SUDHL5 (cell line): Measurements from ENCODE around the gene VSTM2L.

DNA sequence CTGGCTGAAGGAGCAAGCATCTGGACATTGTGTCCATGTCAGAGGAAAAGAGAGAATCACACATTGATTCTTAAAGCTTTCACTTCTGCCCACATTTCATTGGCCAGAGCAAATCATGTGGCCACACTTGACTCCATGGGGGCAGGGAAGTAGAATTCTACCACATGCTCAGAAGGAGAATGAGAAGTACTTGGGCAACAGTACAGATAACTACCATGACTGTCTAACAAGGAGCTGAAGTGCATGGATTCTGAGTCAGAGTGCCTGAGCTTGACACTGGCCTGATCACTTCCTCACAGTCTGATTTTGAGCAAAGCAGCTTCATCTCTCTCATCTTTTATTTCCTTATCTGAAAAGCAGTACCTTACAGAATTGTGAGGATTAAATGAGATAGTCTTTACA lies 38.5 kb downstream of the GHRH start:
- PRO-cap: no peak

GRCh38 chr20:37276888-37277576 lies 12.4 kb upstream of the MANBAL start:
- PRO-cap: no peak

- PRO-cap: no peak
These were observed 20.6 kb downstream of the MANBAL start for GRCh38 chr20:37309889-37310619.

DNA sequence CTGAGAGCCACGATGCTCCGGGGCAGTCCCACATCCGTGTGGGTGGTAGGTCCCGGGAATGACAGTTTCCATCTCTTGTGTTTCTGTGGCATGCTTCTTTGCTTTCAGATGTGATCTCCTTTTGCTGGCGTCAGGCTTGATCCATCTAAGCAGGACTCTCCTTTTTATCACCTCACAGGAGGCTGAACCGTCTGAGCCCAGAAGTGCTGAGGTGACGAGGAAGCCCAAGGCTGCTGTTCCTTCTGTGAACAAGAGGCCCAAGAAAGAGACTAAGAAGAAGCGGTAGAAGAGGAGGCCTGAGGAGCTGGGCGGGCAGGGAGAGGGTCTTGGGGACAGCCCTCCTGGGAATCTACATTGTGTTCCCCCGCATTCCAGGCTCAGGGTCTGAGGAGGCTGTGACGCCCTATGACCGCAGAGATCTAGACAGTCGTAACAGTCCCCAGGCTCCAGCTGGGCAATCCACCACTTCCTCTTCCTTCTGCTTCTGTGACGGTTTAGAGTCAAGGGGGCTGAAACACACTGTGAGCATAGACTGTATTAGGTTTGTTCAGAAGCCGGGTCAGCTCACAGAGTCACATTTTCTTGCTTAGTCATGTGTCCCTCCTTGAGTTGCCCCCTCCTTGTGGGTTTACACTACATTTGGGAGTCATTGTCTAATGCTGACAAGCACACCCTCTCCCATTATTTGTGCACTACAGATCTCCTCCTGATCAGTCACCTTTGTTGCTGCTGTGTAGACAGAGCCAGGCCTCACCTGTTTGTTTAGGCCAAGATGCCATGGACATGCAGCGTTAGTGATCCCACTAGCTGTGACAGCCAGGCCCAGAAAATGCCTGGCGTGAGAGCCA lies 26.9 kb downstream of the MANBAL start:
- PRO-cap: unidirectional peak, minus-strand start at position 488 of the sequence

- PRO-cap: no peak
These were observed 72.4 kb downstream of the SRC start for GRCh38 chr20:37418418-37418617.

- PRO-cap: no peak
These were observed 17.6 kb upstream of the NNAT start for GRCh38 chr20:37503135-37504132.

DNA sequence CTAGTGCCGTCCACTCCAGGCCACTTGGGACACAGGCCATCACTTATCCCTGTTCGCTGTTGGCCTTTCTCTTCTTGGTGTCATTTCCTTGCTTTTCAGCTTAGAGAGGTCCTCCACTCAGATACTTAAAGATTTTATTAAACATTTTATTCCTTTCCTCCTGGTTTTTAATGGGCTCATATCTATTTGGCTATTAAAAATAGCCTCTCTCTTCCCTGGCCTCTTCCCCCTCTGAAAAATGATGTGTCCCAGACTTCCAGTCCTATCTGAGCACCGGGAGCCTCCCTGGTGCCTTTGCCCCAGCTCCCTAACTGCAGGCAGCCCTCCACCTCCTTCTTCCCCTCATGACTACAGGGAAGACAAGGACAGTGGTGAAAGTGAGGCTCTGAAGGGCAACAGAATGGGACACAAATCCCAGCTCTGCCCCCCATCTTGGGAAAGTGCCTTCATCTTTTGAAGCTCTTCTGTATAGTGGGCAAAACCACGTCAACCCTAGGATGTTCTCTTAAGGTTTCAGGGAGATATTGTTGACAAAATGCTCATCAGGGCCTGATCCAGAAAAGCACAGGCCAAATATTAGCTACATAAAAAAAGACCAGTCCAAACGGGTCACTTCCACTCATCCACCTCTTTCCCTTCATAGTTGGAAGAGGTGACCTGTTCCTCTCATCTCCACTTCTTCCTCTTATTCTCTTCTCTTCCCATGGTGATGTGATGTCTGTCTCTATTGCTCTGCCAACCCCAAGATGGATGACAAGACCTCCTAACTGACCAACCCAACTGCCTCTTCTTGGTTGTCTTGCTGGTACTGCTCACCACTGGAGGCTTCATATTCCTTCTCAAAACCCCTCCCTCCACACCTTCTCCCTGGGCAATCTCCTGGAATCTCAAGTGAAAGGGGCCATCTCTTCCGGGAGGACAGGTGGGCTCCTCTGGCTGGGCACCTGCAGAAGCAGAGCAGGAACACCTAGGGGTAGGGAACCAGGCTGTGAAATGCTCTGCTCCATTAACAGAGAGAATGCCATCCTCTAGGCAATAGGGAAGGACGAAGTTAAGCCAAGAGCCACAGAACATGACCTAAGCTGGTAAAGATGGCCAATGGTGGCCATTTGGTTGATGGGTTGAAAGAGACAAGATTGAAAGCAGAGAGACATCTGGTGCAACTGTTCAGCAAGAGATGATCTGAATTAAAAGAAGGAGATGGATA lies 10.2 kb upstream of the NNAT start:
- PRO-cap: no peak

GRCh38 chr20:37902569-37903334 lies at the start of gene VSTM2L:
Gene VSTM2L, plus strand, starts transcription at chr20:37903127.
- PRO-cap: no peak

- PRO-cap: no peak
These were observed 46.3 kb downstream of the TTI1 start for GRCh38 chr20:37986824-37987528.

- PRO-cap: no peak
These were observed 44.4 kb downstream of the TTI1 start for GRCh38 chr20:37988765-37989370.

DNA sequence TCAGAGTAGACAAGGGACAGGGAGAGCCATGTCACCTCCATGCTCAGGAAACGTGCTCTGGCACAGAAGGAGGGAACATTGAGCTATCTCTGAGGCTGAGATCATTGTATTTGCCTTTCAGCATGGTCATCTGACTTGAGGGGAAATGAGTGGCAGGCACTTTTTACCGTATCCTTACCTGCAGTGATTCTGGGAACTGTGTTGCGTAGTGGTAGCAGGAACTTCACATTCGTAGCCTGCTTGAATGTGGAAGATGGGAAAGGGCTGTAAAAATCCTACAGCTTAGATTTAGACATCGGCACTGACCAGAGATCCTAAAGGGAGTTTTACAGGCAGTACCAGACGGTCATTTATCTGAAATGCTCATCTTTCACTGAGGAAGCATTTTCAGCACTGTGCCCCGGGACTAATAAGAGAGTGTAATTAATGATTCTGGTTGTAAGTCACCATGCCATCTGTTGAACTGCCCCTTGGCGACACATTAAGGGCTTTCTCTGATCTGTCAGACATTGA lies 33.9 kb downstream of the RPRD1B start:
- PRO-cap: no peak

DNA sequence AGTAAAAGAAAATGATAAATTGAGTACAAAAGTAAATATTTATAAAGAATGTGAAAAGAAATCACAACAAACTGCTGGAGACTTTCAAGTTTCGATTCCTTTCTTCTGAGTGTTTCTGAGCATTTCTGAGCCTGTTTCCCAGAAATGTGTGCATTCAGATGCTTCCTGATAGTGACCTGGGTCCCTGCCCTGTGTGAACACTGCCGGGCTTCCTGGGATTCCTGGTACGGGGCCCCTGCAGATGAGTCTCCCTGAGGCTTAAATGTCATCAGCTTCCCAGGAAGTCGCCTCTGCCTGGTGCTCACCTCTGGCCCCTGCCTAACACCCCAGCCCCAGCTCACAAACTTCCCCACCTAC lies 42.1 kb downstream of the TGM2 start:
- PRO-cap: no peak

- PRO-cap: no peak
These were observed 35.1 kb downstream of the TGM2 start for GRCh38 chr20:38129760-38130586.

GRCh38 chr20:38155686-38156254 lies 9.3 kb downstream of the TGM2 start:
- PRO-cap: no peak

DNA sequence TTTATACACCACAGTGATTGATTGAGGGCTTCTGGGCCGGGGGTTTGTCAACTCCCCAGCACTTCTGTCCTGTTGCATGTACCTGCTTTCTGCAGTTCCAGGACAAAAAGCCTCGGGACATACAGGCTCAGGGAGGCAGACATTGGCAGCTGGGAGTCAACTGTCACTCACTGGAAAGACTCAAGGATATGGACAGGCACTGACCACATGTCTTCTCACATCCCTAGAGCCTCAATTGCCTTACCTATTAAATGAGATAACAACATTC lies 1.3 kb downstream of the LBP start:
- PRO-cap: no peak

DNA sequence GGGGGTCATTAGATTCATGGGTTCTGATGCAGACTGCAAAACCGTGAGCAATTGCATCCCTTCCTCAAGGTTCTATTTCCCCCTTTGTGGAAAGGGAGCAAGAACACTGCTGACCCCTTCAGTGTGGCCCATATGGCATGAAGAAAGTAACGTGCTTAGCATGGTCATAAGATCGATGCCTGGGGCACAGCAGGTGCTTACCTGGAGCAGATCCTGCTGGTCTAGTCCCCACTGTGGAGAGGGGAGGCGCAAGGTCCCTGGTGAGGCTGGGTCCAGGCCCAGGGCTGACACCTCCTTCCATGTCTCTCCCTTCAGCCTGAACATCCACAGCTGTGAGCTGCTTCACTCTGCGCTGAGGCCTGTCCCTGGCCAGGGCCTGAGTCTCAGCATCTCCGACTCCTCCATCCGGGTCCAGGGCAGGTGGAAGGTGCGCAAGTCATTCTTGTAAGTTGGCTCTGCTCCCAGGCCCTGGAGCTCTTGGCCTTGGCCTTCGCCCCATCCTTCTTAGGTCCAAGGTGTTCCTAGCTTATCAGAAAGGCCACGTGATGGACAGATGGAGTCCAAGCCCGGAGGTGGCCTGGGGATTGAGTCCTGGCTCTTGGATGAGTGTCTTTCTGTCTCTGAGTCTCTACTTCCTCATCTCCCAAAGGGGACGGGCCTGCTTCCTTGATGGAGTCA lies 4.4 kb downstream of the LBP start:
- PRO-cap: no peak

DNA sequence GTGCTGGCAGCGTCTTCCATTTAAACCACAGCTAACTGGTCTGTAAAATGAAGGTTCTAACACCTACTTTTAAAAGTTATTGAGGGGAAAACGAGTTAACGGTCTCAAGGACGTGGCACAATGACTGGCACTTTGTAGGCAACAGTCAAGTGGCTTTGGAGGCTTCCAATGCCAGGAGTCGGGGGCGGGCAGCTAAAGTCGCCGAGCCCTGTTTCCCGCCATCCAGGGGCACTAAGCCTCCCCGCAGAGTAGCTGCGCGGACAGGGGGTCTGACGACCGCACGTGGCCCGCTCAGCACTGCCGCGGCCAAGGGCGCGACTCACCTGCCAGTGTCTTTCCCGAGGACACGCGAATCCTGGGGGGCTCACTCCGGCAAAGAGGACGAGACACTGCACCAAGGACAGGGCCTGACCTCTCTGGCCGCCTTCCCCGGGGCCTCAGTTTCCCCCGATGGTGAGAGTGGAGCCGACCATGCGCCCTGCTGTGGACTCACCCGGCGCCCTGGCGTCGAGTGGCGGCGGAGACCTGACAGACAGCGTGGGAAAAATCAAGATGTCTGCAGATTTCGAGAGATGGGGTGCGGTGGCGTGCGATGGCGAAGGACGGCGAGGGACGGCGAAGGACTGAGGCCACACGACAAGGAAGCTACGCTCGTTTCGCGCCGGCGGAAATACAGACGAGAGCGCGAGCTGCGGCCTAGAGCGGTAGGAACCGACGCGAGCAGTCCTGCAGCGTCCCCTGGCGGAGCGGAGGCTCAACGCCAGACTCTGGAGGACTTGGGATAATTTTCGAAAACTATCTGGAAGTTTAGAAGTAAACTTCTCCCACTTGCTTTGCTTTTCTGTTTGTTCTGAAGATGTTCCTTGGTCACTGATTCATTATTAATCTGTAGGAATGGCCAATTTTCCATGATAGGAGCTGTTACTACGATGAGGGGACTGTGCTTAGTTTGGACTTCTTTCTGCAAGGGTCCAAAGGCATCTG lies 37.6 kb upstream of the RALGAPB start:
- PRO-cap: bidirectional peak, plus-strand start at position 249 of the sequence, minus-strand start at position 122 of the sequence; unidirectional peak, minus-strand start at position 625 of the sequence

GRCh38 chr20:38541605-38542163 lies 39.3 kb upstream of the ADIG start:
- PRO-cap: no peak

DNA sequence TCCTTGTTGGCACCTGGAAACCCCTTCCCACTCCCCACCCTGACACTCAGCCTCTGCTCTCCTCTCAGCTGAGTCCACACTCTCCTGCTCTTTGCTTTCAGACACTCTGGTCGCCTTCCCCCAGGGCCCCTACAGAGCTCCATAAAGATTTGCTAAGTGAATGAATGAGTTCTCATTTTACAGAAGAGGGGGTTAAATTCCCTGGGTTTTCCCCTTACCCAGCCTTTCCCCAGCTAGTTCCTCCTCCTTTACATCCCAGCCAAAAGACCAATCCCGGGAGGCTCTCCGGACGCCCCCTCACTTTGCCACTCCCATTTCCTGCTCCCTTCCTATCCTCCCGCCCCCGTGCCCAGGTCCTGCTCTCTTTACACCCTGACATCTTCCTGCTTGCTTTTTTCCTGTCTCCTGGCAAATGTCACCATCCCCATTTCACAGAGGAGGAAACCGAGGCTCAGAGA lies 20.1 kb downstream of the ADIG start:
- PRO-cap: no peak

DNA sequence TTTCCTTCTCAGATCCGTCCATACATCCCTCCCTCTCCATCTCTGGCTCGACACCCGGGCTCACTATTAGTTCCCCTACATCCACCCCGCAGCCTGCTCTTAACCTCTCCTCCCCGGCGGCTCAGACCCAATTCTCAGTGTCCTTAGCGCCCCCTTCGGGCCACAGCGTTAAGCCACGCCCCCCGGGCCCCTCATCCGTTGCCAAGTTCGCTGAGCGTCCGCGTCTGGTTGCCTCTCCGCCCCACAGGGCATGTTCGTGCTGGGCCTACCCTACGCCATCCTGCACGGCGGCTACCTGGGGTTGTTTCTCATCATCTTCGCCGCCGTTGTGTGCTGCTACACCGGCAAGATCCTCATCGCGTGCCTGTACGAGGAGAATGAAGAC lies 2.9 kb downstream of the SLC32A1 start:
- PRO-cap: no peak